Cardiac ventricle fibroblast (primary cell): Measurements from ENCODE around the gene TTYH3.

DNA sequence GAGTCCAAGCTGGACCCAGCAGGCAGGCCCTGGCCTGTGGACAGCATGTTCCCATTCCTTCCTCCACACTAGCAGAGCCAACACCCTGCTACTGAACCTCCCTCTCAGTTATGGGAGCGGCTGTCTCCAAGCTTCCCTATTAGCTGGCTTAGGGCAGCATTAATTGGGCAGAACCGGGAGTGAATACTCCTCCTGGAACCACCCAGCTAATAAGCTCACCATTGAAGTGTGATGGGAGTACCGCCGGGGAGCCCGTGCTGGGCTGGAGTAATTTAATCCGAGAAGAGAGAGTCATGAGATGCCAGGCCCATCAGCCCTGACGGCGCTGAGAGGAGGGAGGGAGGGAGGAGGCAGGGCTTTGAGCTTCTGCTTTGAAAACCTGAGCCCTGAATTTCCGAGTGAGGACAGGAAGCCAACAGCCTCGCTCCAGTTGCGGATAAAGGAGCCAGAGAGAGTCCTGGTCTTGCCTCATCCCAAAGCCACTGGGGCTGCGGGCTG is 31.8 kb upstream of the ELFN1 start:
- RAMPAGE, long total RNA, result no peak

DNA sequence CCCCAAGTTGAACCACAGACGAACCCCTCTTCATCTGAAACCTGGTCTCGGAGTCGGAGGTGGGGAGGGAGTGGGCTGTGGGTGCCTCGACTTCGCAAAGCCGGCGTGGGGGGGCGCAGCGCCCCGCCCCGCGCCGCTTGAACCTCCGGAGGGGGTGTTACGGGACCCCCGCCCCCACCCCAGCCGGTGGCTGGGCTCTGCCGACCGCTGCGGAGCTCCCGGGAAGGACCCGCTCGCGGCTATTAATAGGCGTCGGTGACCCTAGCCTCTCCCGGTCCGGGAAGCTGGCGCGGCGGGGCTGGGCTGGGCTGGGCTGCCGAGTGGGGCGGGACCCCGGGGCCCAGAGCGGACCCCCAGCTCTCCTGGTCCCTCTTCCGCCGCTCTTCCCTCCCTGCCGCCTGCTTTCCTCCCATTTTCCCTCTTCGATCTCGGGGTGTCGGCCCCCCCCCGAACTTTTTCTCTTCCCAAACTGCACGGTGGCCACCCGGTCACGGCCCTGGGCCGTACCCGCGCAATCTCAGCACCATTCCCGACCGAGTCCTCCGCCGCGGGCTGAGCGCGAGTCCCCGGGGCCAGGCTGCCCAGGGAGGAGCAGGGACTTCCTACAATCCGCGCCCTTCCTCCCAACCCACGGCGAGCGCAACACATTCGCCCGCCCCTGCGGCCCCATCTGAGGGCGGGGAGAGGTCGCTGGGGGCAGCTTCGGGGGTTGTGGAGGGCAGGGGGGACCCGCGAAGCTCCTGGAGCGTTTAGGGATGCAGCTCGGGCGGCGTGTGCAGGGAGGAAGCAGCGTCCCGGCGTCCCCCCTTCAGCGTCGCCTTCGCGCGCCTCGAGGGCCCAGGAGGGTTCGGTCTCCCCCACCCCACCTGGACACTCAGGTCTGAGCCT is 3.1 kb upstream of the ELFN1 start:
- RAMPAGE, long total RNA, result no peak

- RAMPAGE, long total RNA, result no peak
These were observed 147.5 kb downstream of the ELFN1 start for GRCh38 chr7:1817159-1818314.

DNA sequence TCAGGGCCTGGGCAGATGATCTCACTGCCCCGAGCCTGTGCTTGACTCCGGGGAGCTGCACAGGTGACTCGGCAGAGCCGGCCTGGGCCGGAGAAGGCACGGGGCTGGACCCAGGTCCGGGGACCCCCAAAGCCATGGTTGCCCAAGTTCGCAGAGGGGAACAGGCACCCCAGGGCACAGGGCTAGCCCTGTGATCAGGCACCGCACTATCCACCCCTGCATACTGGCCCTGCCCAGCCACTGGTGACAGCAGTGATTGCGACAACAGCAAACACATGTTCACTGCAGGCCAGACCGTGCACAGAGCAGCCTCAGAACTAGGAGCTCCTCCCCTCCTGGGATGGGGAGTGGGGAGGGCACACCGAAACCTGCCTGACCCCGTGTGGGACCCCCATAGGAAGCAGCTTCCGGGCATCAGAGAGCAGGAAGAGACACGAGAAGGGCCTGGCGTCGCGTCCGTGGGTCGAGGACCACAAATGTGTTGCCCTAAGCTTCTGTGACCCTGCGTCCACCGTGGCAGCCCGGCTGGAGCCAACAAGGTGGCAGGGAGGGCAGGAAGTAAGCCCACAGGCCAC is 180.5 kb downstream of the ELFN1 start:
- RAMPAGE, long total RNA, result no peak

- RAMPAGE, long total RNA, result no peak
These were observed 253.6 kb downstream of the ELFN1 start for GRCh38 chr7:1923682-1924134.

- RAMPAGE, long total RNA, result no peak
These were observed 255.6 kb downstream of the ELFN1 start for GRCh38 chr7:1925441-1926290.

GRCh38 chr7:2120206-2120928 is 112.4 kb downstream of the MAD1L1 start:
- RAMPAGE, long total RNA, result no peak

DNA sequence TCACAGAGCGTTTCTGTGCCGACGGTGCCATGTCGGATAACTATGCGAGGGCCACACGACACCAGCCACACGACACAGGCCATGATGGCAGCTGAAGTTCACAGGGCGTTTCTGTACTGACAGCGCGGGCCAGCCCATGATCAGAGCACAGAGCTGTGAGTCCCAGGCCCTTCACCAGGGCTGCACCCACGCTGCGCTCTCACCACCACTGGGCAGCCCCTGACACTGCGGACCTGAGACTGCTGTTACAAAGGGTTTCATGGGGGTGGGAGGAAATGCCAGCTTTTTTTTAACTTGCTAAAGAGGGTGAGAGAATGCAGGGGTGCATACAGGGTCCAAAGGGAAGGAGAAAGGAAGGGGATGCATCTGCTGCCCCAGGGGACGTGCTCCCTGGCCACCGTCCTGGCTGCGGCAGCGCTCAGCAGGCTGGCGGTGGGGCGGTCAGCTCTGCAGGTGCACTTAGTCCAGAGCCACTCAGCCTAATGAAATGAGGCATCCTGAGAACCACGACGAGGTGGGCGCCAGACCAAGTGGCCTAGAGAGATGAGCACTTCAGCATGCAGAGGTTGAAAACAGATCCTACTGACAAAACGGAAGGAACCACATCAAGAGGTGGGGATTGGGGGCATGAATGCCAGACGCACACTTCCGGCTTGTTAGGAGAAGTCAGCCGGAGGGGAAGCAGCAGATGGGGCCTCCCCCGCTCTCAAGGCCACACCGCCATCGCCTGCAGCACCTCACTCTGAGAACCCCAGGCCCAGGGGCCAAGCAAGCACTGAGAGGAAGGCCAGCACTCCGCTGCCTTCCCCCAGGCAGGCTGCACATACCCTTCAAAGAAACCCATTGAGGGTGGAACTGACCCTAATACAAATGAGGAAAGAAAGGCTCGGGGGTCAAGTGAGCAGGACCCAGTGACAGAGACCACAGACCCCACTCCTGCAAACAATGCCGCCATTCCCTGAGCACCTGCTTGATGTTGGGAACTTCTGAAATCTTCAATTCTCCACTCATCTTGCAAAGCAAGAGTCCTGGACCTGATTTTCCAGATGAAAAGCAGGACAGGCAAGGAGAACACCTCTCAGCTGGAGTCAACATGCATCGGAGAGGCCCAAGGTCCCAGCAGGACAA is 94.5 kb downstream of the MAD1L1 start:
- RAMPAGE, long total RNA, result no peak

DNA sequence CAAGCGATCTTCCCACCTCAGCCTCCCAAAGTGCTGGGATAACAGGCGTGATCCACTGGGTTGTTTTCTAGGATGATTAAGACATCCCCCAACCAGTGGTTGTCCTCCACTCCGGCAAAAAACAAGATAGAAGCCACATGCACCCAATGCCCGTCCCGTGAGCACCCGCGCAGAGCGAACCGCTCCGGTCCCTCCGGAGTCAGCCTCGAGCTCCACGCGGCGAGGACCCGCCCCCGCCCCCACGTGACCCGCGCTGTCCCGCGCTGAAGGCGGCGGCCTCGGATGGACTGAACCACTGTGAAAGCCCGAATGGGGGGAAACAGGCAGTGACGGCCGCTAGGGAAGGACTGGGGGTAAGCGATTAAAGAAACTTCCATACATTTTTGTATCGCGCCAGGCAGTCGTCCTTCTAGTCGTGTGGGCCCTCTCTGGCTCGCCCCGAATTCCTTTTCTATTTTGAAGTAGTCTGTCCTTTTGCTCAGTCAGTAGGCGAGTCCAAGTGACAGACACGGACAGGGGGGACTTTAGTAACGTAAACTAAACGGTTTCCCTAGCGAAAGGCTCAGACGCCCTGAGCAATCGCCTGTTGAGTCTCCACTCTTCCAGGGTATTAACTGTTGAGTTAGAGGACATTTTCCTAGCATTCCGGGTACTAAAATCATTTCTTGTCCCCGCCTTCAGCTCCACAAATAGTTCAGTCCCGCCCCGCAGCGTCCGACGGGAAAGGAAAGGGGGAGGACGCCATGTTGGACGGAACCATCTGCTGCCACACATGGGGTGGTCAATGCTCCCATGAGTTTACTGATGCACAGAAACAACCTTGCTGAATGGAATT is 567 bp upstream of the EIF3B start:
- RAMPAGE, long total RNA, result no peak

- RAMPAGE, long total RNA, result no peak
These were observed 21.1 kb downstream of the EIF3B start for GRCh38 chr7:2375616-2376310.

DNA sequence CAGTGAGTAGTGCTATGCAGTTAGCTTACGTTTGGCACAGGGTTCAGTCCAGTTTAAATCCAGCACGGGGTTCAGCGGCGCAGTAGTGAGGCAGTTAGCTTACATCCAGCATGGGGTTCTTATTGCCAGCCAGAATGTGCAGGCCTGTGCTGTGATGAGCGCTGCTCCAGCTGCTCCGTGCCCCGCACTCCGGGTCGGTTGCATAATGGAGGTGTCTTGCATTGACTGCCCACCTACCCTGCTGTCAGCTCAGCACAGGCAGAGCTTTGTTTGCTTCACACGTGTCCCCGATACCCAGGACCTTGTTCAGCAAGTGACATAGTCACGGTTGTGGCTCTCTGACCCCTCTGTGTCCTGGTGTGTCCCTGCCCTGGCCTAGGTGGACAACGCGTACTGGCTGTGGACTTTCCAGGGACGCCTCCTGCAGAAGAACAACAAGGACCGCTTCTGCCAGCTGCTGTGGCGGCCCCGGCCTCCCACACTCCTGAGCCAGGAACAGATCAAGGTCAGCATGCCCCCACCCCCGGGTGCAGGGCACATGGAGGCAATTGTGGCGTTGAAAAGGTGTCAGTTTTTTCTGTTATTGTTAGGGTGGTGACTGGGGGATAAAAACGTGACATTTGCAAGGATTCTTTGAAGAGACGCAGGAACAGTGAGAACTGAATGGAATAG is 22.1 kb downstream of the EIF3B start:
- RAMPAGE, long total RNA, result no peak

- RAMPAGE, long total RNA, result no peak
These were observed 10.6 kb upstream of the LFNG start for GRCh38 chr7:2508830-2509434.

- RAMPAGE, long total RNA, result no peak
These were observed 828 bp downstream of the LFNG start for GRCh38 chr7:2520141-2521062.

DNA sequence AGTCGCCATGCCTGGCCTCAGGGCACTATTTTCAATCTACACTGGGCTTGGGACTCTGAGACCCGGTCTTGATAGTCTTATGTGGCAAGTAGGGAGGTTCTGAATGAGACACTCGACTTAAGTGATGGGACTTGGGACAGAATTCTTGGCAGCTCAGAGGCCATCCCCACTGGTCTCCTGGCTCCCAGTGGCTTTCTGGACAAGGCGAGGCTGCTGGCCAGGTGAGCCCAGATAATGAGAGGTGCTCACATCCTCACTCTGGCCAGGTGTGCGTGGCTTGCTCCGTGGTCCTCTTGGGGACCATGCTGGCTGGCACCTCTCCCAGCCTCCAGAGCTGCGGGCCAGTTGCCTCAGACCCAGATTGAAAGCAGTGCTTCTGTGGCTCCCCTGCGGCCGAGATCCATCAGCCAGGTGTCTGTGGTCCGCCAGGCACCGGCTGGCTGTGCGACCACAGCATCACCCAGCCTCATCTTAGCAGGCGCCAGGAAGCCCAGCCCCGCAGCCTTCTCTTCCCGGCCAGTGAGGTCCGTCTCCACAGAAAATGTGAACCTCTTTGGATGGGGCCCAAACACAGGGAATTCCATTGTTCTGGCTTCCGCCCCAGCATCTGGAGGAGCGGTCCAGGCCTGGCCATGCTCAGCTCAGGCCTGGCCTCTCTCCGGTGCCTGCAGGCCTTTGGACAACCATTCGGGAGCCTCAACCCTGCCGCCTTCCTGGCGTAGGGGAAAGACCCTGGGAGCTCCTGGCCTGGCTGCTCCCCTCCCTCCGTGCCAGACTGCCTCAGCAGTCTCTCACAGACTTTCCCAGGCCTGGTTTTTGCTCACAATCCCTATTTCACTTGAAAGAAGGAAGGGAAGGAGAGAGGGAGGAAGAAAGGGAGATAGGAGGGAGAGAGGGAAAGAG is 5.2 kb upstream of the TTYH3 start:
- RAMPAGE, long total RNA, result no peak

DNA sequence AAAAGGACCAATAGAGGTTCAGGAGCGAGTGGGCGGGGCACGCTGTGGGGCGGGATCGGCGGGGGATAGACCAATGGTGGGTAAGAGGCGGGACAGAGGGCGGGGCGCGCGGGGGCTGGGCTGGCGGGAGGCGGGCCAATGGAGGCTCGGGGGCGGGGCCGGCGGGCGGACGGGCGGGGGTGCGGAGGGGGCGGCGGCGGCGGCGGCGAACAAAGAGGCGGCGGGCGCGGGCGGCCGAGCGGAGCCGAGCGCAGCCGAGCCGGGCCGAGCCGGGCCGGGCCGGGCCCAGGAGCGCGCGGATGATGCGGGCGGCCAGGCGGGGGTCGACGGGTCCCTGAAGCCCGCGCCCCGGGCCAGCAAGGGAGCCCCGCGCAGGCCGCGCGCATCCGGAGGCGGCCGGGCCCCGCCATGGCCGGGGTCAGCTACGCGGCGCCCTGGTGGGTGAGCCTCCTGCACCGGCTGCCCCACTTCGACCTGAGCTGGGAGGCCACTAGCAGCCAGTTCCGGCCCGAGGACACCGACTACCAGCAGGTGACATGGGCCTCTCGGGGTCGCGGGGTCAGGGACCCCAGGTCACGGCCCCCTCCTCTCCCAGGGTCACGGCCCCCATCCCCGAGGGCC is at the start of gene TTYH3:
TSS of gene TTYH3 (plus strand) at position 239 of the 621 bp plus-strand sequence.
- RAMPAGE, long total RNA, result no peak

DNA sequence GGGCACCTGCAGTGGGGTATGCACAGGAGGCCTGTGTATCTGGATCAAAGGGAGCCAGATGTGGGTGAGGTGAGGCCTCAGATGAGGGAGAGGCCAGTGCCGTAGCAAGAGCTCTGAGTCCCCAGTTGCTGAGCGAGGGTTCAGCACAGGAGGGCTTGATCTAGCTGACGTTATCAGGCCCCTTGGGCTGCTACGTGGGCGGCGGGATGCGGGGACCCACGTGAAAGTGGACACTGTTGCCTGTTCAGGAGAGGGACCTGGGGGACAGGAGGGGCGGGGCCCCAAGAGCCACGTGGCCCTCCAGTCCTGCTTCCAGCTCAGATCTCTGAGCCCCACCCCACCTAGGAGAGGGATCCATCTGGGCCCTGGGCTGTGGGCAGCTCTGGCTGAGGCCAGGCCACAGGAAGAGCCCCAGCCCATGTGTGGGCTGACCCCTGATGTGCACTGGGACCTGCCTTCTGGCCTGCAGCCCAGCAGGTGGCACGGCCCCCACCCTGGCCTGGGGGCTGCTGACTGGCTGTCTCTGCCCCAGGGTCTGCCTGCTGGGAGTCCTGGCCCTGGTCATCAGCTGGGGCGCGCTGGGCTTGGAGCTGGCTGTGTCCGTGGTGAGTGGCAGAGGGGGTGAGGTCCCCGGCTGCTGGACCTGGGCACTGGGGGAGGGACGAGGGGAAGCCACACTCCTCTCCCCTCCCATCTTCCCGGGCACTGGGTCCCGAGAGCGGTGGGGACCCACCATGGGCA is 17.4 kb downstream of the TTYH3 start:
- RAMPAGE, long total RNA, result no peak

DNA sequence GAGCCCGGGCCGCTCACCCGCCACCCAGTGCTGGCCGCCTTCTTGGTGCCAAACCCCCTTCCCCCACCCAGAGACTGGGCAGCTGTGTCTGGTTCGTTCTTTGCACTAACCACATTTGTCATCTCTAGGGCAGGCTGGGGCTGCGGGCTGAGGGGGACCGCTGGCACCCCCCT is 25.7 kb upstream of the AMZ1 start:
- RAMPAGE, long total RNA, result no peak

DNA sequence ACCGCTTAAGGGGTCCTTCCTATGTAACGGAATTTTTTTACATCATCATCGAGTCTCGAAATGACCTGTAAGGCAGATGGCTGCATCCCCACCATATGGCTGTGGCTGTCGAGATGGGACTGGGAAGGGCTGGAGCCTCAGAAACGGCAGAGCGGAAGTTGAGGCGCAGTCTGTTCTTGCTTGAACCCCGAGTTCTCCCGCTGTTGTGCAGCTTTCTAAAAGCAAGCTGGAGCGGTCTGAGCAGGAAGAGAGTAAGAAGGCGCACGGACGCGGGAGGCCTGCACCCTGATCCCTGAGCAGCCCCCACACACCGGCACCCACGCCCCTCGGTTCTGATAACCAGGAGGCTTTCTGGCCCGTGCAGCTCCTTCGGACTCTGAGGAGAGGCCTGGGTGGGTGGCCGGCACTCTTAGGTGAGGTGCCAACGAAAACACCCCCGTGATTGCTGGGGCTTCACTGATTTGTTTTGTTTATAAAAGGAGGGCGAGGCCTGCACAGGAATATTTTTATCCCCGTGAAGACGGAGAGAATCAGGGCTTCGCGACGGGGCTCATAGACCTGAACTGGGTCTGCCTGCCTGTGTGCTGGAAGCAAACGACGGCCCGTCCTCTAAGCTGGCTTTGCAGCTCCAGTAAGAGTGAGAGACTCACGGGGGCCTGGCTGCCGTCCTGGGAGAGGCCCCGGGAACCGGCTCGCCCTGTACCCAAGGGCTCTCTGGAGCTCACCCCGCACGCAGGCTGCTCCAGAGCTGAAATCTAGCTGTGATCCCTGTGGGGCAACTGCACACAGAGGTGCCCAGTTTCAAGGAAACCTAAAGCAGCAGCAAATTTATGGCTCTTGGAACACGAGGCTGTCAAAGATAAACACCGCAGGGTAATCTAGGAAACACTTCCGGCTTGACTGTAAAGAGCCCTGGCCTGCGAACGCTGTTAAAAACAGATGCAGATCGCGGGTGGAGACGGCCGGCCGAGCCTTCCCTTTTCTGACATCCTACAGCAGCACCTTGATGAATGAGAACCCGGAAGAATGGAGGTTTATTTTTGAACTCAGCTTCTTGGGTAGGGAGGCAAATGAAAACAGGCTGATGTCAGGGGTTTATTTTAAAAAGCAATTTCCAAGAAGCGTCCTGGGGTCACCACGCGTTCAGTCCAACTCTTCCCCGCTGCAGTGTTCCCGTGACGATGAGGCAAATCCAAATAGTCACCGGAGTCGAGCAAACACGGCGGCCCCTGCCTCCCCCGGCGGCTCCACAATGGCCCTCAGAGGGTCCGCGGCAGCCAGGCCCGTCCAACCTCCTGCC is 29.2 kb downstream of the AMZ1 start:
- RAMPAGE, long total RNA, result no peak

DNA sequence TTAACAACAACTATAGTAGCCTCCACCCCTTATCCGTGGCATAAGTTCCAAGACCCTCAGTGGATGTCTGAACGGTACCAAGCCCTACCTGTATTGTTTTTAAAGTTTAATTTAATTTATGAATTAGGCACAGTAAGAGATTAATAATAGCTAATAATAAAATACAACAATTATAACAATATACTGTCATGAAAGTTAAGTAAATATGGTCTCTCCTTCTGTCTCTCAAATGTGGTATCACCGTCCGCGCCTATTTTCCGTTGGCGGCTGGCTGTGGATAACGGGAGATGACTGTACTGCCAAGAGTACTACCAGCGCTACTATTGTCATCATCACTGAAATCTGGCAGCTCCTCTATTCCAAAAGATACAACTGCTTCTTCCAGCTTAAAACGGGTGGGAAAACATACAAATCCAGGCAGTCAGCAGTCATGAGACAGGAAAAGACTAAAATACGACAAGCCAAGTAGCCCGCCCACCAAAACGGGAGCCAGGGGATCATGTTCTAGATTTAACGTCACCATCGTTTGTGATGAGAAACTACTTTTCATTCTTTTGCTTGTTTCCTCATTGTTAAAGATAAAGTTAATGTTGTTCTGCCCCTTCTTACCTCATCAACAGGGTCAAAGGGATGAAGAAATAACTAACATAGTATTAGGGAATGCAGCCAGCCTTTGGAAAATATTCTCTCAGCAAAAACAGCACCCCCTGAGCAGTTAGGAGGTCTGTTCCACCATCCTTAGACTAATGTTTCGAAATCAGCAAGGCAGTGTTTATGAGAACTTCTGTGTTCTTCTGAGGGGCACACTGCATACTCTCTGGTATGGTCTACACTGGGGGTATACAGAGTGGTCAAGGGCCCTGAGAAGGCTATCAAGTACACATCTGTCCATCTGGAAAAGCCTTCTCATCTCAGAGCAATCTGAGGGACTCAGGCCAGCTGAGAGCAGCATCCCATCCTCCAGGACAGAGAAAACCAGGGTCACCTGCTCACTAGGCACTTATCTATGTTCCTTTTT is 47.7 kb downstream of the GNA12 start:
- RAMPAGE, long total RNA, result no peak

DNA sequence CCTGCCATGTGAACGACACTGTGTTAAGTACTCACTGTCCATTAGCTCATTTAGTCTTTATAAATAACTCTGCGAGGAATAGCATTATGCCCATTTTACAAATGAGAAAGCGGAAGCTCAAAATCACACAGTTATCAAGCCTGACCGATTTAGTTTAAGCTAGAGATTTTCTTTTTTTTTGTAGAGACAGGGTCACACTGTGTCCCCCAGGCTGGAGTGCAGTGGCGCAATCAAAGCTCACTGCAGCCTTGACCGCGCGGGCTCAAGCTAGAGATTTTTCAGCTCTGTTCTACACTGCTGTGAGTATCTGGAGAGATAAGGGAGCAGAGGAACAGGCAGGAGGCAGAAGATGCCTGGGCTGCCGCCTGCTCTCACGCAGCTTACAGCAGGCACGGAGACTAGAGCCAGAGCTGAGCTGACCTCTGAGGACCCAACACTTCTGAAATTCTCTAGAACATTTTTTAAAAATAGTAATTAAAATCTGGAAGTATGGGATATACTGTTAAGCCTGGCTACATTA is 38.8 kb downstream of the GNA12 start:
- RAMPAGE, long total RNA, result no peak